ENCODE results near the gene ROPN1B.

- RRBS, result no CpG with 5 or more reads among the region's 6 CpGs
These were observed 17.7 kb downstream of the MUC13 start for GRCh38 chr3:124916787-124917259.

- RRBS, result no CpG with 5 or more reads among the region's 5 CpGs
These were observed 37.4 kb upstream of the MUC13 start for GRCh38 chr3:124971993-124972382.

DNA sequence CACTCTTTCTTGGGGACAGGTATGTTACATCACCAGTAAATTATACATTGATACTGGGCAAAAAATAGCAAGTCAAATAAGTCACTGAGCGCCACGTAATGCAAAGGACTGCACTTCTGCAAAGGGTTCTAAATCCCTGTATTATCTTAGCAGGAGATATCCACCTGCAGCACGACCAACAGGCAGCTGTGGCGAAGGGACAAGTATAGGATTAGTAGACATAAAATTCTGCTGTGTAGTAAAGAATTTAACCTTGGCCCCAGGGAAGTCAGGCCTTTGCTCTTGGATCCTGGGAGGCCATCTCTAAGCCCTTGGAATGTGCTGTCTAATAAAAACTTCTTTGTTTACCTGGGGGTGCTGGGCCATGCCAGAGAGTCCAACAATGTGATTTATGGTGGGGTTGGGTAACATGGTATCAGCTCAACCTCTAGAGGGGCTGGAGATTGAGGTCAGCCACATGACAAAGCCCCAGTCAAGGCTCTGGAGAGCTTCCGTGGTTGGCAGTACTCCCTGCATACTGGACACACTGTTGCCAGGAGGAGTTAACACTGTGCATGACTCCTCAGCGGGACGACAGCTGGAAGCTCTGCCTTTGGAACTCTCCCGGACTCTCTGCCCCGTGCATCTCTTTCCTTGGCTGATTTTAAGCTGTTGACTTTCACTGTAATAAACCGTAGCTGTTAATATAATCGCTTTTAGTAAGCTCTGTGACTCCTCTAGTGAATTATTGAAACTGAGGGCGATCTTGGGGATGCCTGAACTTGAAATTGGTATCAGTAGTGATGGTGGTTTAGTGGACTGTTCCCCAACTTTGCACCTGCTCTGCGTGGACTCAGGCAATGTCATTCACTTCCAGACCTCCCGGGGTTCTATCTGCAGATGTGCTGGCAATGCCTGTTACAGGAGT lies 52.3 kb downstream of the HEG1 start:
- RRBS, result no CpG with 5 or more reads among the region's 14 CpGs

GRCh38 chr3:125120280-125121241 lies 64.8 kb upstream of the HEG1 start:
- RRBS, result no CpG with 5 or more reads among the region's 26 CpGs

DNA sequence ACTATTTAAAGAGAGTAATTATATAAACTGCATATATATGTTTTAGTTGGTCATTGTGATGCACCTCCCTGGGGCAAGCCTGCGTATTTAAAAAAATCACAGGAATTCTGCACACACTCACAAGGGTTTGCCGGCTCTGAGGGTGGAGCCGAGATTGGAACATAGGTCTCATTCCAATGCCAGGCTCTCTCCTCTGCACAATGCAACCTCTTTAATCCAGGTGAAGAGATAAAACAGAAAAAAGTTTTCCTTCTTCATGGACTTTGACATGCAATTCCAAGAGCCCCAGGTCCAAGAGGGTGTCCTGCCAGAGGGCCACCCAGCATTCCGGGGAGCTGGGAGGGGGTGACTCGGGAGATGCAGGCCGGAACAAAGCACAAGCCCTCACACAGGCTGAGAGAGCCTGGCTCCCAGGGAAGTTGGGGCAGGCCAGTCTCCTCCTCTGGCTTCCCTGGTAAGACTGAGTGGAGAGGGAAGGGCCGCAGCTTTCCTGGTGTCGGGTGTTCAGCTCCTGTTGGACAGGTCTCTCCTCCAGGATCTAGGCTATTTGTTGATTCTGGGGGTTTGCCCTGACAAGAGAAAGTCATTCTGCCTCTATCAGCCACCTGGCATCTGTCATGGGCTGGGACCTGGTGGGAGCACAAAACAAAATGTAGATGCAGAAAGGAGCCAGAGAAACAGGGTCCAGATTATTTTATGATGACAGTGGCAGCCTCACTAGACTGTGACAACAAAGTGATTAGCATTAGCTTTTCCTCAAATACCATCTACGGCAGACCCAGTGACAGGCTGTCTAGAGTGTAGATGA lies 6.8 kb upstream of the SLC12A8 start:
- RRBS, result no CpG with 5 or more reads among the region's 9 CpGs

- RRBS, result no CpG with 5 or more reads among the region's 5 CpGs
These were observed 28.7 kb upstream of the SLC12A8 start for GRCh38 chr3:125241114-125241863.

DNA sequence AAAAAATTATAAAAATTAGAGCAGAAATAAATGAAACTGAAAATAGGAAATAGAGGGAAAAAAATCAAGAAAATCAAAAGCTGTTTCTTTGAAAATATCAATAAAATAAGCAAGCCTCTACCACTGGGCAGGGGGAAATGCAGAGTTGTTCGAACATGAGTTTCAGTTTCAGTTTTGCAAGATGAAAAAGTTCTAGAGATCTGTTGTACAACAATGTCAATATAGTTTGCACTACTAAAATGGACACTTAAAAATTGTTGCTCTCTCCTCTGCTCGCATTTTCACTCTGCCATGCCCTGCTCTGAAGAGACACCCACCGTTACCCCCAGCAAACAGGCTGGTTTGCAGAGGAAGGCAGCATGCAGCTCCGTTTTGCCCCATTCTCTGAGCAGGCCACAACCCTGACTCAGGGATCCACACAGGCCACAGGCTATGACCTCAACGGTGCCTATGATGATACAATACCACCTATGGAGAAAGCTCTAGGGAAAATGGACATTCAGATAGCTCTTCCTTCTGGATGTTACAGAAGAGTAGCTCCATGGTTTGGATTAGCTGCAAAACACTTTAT lies 64.4 kb downstream of the ZNF148 start:
- RRBS, result no CpG with 5 or more reads among the region's 5 CpGs

- RRBS, result no CpG with 5 or more reads among the region's 5 CpGs
These were observed 7.7 kb downstream of the ZNF148 start for GRCh38 chr3:125367265-125368033.

GRCh38 chr3:125538347-125538845 lies 18.4 kb upstream of the SNX4 start:
- RRBS, result no CpG with 5 or more reads among the region's 1 CpG

- RRBS, result no CpG with 5 or more reads among the region's 5 CpGs
These were observed 146.7 kb upstream of the ROPN1B start for GRCh38 chr3:125822207-125822806.

GRCh38 chr3:125914907-125915223 lies 54.1 kb upstream of the ROPN1B start:
- RRBS, result no CpG with 5 or more reads among the region's 7 CpGs

- RRBS, result no CpG with 5 or more reads among the region's 60 CpGs
These were observed 53.1 kb upstream of the ROPN1B start for GRCh38 chr3:125915631-125916454.

DNA sequence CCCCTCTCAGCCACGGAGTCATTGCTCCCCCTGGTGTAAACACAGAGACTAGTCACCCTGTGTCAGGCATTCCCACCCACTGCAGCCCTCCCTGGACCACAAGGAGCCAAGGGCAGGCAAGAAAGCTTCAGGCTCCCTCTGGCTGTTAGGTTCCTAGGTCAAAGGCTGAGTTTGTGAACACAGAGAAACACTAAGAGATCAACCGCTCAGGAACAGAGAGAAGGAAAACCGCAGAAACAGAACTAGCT lies 32.7 kb upstream of the ROPN1B start:
- RRBS, result no CpG with 5 or more reads among the region's 3 CpGs

DNA sequence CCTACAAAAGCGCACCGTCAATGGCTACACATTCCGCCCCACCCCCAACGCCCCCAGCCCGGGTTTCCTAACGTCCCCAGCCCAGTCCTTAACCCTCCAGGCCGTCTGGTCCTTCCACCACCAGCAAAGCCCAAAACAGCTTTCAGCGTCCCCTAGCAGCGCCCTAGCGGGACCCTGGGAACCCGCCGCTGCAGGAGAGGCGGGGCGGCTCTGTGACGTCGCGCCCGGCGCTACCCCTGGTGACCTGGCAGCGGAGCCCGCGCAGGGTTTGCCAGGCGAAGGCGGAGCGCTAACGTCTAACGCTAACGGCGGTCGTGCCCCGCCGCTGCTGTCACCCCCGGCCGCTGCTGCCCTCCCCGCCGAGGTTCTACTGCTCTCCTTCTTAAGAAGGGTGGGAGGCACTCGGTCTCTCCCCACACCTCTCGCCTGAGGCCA lies at the start of gene ROPN1B:
Gene ROPN1B, plus strand, starts transcription at position 264 of the 435 bp plus-strand sequence.
- RRBS, result no CpG with 5 or more reads among the region's 38 CpGs

- RRBS, result no CpG with 5 or more reads among the region's 14 CpGs
These were observed 56.1 kb downstream of the KLF15 start for GRCh38 chr3:126300895-126301635.

- RRBS, result no CpG with 5 or more reads among the region's 8 CpGs
These were observed 15.7 kb downstream of the KLF15 start for GRCh38 chr3:126341417-126341965.

GRCh38 chr3:126357741-126358045 lies 485 bp upstream of the KLF15 start:
- RRBS, result 2% methylated on average over 5 of the region's 17 CpGs

- RRBS, result no CpG with 5 or more reads among the region's 6 CpGs
These were observed 17.5 kb upstream of the KLF15 start for GRCh38 chr3:126374706-126375119.

DNA sequence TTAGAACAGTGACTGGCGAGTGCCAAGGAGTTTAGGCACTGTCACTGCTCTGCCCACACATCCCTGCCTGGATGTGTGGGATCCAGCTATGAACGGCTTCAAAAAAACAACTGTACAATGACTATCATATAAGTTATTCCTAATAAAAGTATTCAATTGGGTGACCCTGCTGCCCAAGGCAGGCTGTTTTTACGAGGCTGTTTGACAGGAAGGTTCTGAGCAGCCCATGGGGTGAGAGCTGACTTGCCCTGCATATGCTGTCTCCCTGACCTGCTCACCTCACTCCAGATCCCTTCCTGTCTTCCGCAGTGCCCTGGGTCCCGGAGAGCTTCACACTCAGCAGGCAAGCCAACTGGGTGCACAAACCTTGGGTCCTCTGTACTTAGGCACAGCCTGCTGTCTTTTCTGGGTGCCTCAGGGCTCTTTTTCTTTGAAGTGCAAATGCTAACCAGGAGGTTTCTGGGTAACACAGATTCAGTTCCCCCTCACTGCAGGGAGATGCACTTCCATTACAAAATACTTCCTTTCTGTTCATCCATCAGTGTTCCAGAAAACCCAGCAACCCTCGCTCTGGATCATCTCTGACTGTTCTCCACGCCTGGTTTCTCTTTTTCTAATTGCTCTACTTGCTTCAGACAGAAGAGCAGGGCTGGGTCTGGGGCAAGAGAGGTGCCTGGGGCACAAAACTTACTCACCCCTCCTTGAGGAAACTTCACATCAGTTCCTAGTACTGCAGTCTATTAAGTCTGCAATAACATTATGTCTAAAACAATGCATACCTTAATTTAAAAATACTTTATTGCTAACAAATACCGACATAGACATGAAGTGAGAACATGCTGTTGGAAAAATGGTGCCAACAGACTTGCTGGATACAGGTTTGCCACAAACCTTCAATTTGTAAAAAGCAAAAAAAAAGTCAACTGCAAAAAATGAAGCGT lies 32.7 kb downstream of the ZXDC start:
- RRBS, result no CpG with 5 or more reads among the region's 9 CpGs

- RRBS, result no CpG with 5 or more reads among the region's 9 CpGs
These were observed 13.5 kb downstream of the ZXDC start for GRCh38 chr3:126462166-126462569.

All from HCT116 (cell line).